ENCODE data around the genes IL15 and GYPE.

GRCh38 chr4:140947484-140947826 is 185.8 kb downstream of the RNF150 start:
- PRO-cap, result no peak

GRCh38 chr4:141002530-141003101 is 130.7 kb downstream of the RNF150 start:
- PRO-cap, result no peak

GRCh38 chr4:141131726-141132064 is 1.6 kb downstream of the RNF150 start:
- PRO-cap, result no peak

DNA sequence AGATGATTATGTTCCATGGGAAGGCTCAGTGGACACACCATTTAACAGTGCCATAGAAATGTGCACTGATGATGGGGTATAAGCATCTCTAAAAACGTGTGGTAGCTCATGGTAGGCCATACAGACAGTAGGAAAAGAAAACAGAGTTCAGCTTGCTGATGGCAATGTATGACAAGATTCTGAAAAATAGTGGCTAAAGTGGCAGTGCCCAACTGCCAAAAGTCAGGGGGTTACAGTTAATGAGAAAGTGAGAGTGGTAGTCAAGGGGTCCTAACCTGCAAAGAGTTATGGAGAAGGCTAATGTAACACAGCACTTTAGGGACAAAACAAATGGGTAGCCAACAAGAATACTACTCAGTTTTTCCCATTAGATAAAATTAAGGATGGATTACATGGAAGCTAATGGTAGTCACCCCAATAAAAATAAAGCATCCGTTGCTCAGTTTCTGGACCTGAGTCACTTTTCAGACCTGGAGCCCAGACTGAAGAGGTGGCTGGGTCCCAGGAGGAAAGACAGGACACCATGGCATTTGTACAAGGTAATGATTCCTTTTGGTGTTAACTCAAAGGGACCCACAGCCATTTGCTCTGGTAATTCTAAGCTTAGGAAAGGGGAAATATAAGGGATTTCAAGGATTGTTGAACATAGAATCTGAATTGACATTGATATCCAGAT is 15.4 kb downstream of the ZNF330 start:
- PRO-cap, result no peak

DNA sequence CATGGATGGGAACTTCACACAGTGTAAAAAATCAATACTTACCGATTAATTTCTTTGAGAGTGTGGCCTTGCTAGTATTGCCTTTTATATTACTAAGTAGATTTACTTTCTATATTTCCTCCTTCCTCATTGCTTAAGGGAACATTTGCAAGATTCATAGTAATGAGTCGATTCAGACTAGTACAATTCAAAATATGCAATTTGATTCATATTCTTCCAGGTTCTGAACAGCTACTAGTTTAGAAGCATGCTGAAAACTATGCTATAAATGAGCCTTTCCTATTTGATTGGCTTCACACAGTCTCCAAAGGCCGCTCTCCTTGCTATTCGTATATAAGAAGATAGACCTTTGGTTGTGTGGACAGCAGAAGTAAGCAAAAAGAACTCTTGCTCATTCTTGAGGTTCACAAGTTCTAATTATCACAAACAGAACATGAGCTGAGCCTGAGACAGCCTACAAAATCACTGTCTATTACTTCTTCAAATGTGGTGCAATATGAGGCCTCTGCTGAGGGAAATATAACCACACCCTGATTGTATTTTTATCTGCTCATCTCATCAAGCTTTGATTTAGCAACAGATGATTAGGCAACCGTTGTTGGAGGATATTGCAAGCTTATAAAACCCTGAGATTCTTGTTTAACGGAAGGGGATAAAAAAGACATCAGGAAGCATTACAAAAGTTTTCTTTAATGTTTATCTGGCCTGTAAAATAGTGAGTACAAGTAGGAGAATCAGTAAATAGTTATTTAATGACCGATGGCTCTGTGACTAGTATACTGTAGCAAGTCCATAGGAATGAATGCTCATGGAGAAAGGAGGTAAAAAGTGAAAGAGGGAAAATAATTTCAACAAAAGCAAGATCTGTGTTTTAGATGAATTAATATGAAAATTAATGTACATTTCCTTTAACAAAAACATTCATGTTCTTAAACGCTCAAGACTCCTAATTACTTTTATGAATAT is 108.4 kb downstream of the ZNF330 start:
- PRO-cap, result no peak

GRCh38 chr4:141635913-141636702 is at the start of gene IL15:
Gene IL15 (plus strand): TSS chr4:141636583.
- PRO-cap, result no peak

DNA sequence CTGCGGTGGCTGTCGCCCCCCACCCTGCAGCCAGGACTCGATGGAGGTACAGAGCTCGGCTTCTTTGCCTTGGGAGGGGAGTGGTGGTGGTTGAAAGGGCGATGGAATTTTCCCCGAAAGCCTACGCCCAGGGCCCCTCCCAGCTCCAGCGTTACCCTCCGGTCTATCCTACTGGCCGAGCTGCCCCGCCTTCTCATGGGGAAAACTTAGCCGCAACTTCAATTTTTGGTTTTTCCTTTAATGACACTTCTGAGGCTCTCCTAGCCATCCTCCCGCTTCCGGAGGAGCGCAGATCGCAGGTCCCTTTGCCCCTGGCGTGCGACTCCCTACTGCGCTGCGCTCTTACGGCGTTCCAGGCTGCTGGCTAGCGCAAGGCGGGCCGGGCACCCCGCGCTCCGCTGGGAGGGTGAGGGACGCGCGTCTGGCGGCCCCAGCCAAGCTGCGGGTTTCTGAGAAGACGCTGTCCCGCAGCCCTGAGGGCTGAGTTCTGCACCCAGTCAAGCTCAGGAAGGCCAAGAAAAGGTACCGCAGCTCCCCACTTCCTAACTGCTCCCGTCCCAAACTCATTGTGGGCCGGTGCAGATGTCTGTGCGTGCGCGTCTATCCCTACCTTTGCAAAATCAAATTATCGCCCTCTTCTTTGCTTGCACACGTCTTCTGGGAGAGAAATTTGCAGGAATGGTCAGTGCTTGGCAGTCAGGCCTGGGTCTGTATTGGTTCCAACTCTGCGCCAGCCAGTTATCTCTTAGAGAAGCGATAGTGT is 501 bp downstream of the IL15 start:
- PRO-cap, result no peak

GRCh38 chr4:142132534-142133475 is 496.4 kb downstream of the IL15 start:
- PRO-cap, result no peak

GRCh38 chr4:142198516-142198888 is 562.1 kb downstream of the IL15 start:
- PRO-cap, result no peak

DNA sequence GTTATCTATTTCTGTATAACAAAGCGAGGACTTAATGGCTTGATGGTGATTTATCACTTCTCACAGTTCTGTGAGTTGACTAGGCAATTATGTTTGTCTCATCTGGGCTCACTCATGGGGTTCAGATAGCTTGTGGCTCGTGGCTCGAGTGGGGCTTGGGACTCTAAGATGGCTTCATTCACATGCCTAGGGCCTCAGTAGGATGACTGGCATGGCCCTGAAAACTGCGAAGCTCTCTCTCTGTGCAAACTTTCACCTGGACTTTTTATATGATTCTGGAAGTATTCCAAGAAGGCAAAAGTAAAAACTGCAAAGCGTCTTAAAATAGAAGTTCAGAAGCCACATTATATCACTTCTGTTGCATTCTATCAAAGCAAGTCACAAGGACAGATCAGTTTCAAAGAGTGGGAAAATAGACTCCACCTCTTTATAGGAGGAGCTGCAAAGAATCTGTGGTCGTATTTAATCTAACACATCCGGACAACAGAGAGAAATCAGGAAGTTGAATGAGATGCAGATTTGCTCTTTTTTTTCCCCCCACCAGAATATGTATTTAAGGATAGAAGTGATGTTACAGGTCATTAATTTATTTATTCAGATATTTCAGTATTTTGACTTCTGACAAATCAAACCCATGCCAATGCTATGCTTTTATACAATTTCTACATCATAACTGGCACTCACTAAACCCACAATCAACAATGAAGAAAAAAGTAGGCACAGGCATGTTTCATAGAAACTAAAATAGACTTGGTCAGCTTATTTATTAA is 491.1 kb downstream of the INPP4B start:
- PRO-cap, result no peak

- PRO-cap, result no peak
These were observed 442.0 kb downstream of the INPP4B start for GRCh38 chr4:142403976-142404623.

DNA sequence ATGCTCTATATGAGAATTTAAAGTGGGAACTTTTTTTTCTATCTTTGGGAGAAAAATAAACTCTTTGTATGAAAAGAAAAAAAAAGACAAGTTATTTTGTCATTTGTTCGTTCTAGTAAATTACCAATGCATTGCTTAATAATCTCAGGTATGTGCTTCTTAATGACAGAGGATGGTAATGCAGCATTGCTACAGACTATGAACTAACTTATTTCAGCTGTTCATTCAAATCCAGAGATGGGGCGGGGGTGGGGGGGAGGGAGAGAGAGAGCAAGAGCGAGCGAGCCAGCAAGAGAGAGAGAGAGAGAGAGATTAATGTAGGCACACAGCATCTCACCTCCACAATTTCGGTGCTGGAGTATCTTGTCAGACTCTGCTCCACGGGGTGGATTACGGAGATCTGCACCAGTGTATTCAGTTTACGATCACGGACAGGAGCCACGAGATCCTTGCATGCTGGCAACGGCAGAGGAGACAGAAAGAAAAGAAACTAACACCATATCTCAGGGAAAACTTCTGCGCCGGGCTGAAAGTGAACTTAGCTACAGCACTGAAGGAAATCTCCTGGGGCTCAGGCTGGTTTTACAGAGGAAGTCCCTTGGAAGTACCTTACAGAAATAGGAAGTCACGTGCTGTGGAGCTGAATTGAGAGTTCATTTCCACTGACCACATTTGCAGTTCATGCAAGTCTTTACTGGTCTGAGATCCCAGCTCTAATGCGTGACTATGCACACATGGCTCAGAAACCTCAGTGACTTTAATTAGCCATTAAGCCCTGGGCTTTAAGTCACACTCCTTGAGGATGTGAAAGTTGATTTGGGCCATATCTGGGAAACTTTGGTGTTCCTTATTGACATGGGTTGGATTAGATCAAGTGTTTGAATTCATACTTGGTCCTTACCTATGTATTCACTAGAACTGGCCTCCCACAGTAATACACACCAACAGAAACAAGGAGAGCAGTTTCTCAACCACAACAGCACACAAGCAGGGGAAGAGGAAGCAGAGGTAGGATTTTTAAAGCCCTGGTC is 440.9 kb downstream of the INPP4B start:
- PRO-cap, result no peak

- PRO-cap, result no peak
These were observed 279.3 kb downstream of the INPP4B start for GRCh38 chr4:142566723-142567203.

GRCh38 chr4:143185290-143186161 is 809 bp downstream of the USP38 start:
- PRO-cap, result bidirectional peak, plus-strand start at chr4:143185980, minus-strand start at chr4:143185902

DNA sequence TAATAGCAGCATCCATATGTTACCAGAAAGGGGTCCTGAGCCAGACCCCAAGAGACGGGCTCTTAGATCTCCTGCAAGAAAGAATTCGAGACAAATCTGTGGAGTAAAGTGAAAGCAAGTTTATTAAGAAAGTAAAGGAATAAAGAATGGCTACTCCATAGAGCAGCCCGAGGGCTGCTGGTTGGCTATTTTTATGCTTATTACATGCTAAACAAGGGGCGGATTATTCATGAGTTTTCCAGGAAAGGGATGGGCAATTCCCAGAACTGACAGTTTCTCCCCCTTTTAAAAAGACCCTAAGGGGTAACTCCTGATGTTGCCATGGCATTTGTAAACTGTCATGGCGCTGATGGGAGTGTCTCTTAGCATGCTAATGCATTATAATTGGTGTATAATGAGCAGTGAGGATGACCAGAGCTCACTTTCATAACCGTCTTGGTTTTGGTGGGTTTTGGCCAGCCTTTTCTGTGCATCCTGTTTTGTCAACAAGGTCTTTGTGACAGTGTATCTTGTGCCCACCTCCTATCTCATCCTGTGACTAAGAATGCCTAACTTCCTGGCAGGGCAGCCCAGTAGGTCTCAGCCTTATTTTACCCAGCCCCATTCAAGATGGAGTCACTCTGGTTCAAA is 25.7 kb downstream of the GAB1 start:
- PRO-cap, result no peak

GRCh38 chr4:143905201-143905688 is at the start of gene GYPE:
Gene GYPE (minus strand): TSS chr4:143905559.
- PRO-cap, result no peak

GRCh38 chr4:144339479-144339849 is 198.9 kb upstream of the GYPA start:
- PRO-cap, result no peak

GRCh38 chr4:144356261-144356799 is 215.8 kb upstream of the GYPA start:
- PRO-cap, result unidirectional peak, plus-strand start at chr4:144356644

GRCh38 chr4:145177442-145177790 is 3.0 kb downstream of the OTUD4 start:
- PRO-cap, result no peak

DNA sequence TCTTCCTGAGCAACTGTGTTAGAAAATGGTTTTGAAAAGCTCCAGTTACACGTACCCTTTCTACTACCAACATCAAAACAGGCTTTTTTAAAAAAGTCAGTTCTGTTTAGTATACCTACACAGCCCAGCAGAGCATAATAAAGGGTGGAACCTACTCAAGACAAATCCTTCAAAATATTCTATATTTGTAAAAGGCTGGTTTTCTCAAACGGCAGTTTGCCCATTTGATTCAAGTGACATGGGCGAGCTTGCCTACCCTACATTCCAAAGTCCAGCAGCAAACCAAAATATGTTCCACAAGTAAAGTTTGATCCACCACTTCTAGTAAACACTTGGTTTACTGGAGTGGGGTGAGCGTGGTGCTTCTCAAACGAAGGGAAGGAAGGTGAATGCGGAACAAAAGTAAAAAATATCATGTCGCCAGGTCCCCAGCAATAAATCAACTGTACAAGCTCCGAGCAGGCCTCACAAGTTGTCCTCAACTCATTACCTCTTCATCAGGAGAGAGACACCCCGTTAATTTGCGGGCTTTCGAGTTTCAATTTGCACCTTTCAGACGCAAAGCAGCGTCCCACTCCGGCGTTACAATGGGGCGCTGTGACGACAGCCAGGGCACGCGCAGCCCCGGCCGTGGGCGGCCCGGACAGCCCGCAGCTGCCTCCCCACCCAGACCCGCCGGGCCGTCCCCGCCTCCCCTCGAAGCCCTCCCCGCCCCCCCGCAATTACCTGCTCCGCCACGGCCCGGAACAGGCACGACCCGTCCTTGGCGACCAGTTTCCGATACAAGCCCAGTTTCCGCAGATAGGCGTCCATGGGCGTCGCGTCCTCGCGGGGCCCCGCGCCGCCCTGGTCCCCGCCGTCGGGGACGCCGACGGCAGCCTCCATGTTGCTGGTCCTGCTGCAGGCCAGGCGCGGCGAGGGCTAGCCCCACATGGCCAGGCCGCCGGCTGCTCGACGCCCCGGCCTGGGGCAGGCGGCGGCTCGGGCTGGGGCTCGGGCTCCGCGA is 997 bp downstream of the OTUD4 start:
- PRO-cap, result bidirectional peak, plus-strand start at position 852 of the sequence, minus-strand start at position 882 of the sequence

Measured in neuron (in vitro differentiated cells).